Measurements from ENCODE around the gene TMEM268.

DNA sequence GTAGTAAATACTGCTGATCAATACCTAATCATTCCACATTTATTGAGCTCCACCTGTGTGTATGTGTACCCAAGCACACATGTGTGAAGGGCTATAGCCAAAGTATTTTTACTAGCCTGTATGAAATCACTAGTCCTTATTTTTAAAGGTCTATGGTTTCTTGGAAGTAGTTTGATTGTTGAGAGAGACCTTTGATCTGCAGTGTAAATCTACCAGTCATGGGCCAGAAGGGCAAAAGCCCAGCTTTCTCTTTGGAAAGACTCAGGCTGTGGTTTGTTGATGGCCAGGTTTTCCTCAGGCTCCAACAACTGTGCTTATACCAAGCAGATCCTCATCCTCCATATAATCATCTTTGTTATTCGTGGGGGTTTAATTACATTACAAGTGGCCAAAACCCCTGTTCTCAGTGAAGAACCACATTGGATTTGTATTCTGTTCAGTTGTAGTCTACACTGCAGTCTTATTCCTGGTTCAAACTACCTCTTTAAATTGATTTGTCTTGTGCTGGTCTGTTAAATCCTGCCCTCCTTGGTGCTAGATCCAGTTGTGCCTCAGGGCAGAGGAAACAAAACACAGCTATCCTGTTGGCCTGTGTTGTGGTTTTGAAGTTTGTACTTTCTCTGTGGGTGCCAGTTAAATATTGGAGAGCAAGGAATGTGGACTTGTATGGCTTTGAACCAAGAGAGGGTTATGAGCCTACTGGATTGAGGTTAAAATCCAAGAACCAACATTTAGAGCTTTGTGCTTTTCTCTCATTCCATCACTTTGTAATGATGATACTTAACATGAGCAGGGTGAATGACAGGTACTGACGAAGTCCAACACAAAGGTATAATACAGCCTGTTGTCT, 13.3 kb downstream of the CDC26 start:
- PRO-cap: no peak
- RAMPAGE, long total RNA, 2 experiments: no peak in any of the 2 experiments

GRCh38 chr9:113381925-113382502, 5.2 kb upstream of the HDHD3 start:
- PRO-cap: no peak
- RAMPAGE, long total RNA, 2 experiments: no peak in any of the 2 experiments

DNA sequence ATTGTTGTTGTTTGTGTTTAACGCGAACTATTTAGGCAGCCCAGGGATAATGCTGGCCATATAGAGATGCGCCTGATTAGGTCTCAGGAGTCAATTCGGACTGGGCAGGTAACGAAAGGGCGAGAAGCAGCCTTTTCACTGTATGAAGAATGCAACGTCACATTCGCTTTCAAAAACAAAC, 374 bp downstream of the C9orf43 start:
- PRO-cap: no peak
- RAMPAGE, long total RNA, 2 experiments: no peak in any of the 2 experiments

GRCh38 chr9:113455109-113455708, 8.3 kb upstream of the RGS3 start:
- PRO-cap: no peak
- RAMPAGE, long total RNA, 2 experiments: no peak in any of the 2 experiments

GRCh38 chr9:113518111-113518544, 54.6 kb downstream of the RGS3 start:
- PRO-cap: no peak
- RAMPAGE, long total RNA, 2 experiments: no peak in any of the 2 experiments

- PRO-cap: no peak
- RAMPAGE, long total RNA, 2 experiments: no peak in any of the 2 experiments
Measured at GRCh38 chr9:113580325-113581457, 117.2 kb downstream of the RGS3 start.

DNA sequence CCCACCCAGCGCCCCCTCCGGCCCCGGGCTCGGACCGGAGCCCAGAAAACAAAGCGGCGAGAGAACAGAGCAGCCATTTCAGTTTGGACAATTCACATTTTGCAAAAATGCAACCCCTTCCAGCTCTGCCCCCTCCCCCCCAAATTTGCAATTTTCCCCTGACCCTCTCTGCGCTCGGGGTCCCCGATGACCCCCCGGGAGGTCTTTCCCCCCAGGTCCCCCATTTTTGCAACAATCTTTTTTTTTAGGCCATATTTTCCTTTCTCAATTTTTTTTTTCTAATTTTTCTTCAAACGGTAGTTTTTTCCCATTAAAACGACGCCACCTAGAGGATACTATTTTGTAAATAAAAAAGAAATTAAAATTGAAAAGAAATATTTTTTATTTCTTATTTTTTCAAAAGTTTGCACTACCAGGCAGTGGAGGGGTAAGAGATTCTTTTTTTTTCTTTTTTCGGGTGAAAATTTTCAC, 562 bp downstream of the ZNF618 start:
- PRO-cap: no peak
- RAMPAGE, long total RNA, 2 experiments: no peak in any of the 2 experiments

GRCh38 chr9:114076329-114076840, 1.7 kb downstream of the AMBP start:
- PRO-cap: no peak
- RAMPAGE, long total RNA, 2 experiments: no peak in any of the 2 experiments

DNA sequence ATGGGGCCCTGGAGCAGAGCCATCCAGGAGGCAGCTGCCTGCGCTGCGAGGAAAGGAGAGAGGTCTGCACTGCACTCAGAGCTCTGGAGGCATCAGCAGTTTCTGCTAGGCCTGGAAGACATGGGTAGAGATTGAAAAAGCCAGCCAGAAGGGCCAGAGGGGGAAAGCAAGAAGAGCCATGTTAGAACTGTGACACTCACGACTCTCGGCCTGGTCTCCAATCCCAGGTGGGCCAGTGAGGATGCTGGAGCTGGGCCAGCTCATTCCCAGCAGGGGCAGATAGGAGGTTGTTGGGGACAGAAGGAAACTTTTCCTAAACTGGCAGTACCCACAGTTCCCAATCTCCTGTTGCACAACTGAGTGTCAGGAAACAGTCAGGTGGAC, 8.0 kb upstream of the ORM1 start:
- PRO-cap: no peak
- RAMPAGE, long total RNA, 2 experiments: no peak in any of the 2 experiments

DNA sequence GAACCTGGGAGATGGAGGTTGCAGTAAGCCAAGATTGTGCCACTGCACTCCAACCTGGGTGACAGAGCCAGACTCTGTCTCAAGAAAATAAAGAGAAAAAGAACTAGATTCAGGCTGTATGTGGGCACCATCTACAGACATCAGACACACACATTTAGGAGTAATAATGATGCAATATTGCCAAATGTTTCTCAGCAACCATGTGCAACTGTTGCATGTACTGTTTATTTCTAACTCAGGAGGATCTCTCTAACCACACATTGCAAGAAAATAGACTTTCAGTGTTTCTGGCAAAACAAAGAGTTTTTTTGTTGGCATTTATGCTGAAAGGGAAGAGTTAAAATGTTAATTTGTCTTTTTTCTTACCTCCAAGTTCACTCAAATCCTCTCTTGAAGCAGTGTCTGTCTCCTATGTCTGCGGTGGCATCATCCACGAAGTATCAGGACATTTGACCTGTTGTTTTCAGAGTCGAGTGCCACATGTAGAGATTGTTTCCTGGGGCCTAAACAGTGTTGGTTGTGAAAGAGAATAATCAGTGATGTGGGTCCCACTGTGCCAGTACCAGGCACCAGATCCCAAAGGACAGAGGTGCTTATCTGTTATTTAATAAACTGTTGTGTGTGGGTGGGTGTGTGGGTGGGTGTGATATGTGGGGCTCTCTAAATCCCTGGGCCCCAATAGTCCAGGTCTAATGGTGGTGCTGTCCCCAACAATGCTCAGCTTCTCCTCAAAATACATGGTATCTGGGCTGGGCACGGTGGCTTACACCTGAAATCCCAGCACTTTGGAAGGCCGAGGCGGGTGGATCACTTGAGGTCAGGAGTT, 4.9 kb upstream of the ORM1 start:
- PRO-cap: no peak
- RAMPAGE, long total RNA, 2 experiments: no peak in any of the 2 experiments

- PRO-cap: no peak
- RAMPAGE, long total RNA, 2 experiments: no peak in any of the 2 experiments
Measured at GRCh38 chr9:114331011-114331483, 1.4 kb downstream of the ORM2 start.

- PRO-cap: no peak
- RAMPAGE, long total RNA, 2 experiments: no peak in any of the 2 experiments
Measured at GRCh38 chr9:114369083-114369459, 18.7 kb downstream of the AKNA start.

GRCh38 chr9:114372350-114372953, 15.3 kb downstream of the AKNA start:
- PRO-cap: no peak
- RAMPAGE, long total RNA, 2 experiments: no peak in any of the 2 experiments

DNA sequence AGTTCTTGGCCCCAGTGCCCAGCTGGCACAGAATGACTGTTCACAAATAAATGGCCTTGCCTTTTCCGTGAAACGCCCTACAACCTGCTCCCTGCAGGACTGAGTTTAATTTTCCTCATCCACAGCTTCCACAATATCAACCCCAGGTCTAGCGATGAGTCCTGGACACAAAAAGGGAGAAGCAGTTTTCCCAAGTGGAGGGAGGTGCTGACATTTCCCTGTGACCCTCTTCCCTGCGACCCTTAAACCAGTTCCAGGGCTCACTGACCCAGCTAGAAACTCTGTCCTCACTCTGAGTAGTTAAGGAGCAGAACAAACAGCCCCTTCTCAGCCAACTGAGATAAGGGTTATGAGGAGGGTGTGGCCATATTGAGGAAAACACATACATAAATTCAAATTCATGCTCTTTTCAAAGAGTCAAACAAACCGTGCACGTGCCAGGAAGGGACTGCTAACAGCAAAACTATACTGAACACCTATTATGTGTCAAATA, 4.8 kb upstream of the AKNA start:
- PRO-cap: no peak
- RAMPAGE, long total RNA, 2 experiments: no peak in any of the 2 experiments

GRCh38 chr9:114397515-114398566, 10.1 kb upstream of the AKNA start:
- PRO-cap: bidirectional peak, plus-strand start at chr9:114398148, minus-strand start at chr9:114397941; bidirectional peak, plus-strand start at chr9:114398678, minus-strand start at chr9:114398472
- RAMPAGE, long total RNA, 2 experiments: start-site peak on the minus strand in 1 of 2 experiments, at chr9:114398460-114398475 at its widest, 27 reads per replicate

GRCh38 chr9:114452061-114452619, 53.1 kb downstream of the WHRN start:
- PRO-cap: no peak
- RAMPAGE, long total RNA, 2 experiments: no peak in any of the 2 experiments

- PRO-cap: bidirectional peak, plus-strand start at chr9:114504900, minus-strand start at chr9:114504828
- RAMPAGE, long total RNA, 2 experiments: no peak in any of the 2 experiments
Measured at GRCh38 chr9:114504266-114504965, 857 bp downstream of the WHRN start.

GRCh38 chr9:114512300-114512910, 7.1 kb upstream of the WHRN start:
- PRO-cap: no peak
- RAMPAGE, long total RNA, 2 experiments: no peak in any of the 2 experiments

DNA sequence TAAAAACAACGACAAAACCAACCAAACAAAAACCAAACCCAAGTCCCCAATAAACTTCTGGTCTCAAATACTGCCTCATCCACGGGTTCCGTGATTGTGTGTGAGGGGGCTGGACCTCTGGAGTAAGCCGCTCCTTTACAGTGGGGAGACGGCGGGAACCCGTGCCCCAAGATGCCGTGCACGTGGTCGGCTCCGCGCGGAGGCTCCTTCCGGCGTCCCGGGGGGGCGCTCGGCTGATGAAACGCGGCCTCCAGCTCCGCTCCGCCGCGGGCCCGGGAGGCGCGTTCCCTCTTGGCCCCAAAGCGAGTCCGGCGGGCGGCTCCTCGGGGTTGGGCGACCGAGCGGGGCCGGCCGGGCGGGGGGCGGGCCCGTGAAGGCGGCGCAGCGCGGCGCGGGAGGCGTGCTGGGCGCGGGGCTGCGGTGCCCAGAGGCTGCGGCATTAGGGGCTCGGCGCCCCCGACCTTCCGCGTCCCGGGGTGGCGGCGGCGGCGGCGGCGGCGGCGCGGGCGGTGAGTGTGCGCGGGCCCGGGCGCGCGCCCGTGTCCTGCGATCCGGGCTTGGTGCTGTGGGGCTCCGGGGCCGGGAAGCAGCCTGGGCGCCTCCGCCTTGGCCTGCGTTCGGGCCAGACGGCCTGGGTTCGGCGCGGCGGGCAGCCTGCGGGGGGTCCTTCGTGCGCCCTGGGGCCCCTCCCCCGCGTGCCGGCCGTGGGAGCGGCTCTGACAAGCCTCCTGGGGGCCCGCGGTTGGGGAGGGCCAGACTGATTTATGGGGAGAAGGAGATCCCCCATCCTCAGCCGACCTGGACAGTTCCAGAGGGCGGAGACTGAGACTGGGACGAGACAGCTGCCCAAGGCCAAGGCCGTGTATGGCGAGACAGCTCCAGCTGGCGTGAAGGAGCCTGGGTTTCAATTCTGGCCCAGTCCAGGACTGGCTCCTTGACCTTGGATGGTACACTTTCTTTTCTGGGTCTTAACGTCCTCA, at the start of gene TMEM268:
Gene TMEM268, plus strand, starts transcription at position 236 of the 980 bp plus-strand sequence.
- PRO-cap: bidirectional peak, plus-strand start at position 236 of the sequence, minus-strand start at position 173 of the sequence; bidirectional peak, plus-strand start at position 540 of the sequence, minus-strand start at position 517 of the sequence
- RAMPAGE, long total RNA, 2 experiments: no peak in any of the 2 experiments

DNA sequence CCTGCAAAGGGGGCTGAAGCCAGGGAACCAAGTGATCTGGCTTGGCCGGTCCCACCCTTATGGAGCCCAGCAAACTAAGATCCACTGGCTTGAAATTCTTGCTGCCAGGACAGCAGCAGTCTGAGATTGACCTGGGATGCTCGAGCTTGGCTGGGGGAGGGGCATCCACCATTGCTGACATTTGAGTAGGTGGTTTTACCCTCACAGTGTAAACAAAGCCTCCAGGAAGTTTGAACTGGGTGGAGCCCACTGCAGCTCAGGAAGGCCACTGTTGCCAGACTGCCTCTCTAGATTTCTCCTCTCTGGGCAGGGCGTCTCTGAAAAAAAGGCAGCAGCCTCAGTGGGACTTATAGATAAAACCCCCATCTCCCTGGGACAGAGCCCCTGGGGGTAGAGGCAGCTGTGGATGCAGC, 60.5 kb downstream of the TNFSF8 start:
- PRO-cap: no peak
- RAMPAGE, long total RNA, 2 experiments: no peak in any of the 2 experiments